Metastatic Liver Carcinoma in the Lung (tissue), 2 donors: ENCODE measurements around a stretch of chr1.

DNA sequence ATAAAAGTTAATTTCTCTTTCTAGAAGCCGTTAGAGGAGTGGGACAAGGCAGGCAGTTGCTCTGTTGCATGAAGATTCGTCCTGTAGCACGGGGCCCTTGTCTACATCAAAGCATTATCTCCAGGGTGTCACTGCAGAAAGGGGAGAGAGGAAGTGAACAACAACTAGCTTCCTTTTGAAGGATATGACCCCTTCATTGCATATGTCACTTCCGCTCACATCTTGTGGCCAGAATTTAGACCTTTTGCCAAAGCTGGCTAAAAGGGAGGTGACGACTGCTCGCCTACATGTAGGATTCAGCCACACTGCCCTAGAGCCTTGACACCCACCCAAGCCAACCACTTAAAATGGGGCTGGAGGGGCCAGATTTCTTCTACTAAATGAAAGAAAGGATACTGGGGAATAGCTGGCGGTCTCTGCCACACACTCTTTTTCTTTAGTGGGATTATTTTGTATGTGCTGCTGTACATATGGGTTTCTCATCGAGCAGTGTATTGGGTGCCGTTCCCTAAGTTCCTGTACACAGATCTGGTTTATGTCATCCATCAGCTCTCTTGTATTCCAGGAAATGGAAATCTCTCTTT, 26.8 kb upstream of the NID1 start:
- PRO-cap, 2 experiments, result no peak in any of the 2 experiments

DNA sequence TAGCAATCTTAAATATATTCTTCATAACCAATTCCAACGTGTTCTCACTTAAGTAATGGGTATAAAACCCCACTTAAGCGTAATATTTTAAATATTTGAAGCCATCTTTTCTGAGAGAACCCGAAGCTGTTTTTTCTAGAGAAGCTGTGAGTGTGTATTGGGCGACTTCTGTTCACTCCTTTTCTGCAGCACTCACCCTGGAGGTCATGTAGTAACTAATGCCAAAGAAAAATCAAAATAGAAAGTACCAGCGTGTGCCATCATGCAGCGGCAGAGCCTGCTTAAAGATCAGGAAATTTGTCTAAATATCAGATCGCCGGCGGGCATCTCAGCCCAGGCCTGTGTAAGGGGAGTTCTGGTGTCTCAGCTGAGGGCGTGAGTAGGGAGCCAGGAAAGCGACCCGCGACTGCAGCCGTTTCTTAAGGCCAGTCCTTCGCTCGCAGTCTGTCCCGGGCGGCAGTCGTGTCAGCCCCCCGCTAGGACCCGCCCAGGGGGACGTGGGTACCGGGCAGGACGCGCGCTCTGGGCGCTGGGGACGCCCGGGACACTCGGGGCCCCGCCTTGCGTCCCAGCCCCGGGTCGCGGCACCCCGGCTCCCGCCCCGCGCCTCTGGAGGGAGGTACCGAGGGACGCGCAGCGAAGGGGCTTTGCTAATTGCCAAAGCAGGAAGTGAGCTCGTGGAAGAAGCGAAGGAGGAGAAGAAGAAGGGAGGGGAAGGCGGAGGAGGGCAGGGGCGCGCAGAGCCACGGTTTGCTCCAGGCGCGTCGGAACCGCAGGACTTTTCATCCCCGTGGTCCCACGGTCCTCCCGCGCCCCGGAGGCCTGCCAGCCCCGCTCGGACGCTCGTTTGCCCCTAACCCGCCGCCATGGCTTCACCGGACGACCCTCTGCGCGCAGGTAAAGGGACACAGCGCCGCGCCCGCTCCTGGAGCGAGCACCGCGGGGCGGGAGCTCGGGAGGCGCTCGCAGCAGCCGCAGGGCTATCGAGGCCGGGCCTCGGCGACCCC, 981 bp downstream of the EDARADD start:
- PRO-cap, 2 experiments, result peak in 2 of 2 experiments; most common plus-strand start position 606 of the sequence (in 1); most common minus-strand start position 611 of the sequence (in 1)

- PRO-cap, 2 experiments, result no peak in any of the 2 experiments
Observed at GRCh38 chr1:236517309-236517740, 6.5 kb upstream of the LGALS8 start.

GRCh38 chr1:236717804-236718069, 31.4 kb downstream of the ACTN2 start:
- PRO-cap, 2 experiments, result no peak in any of the 2 experiments

DNA sequence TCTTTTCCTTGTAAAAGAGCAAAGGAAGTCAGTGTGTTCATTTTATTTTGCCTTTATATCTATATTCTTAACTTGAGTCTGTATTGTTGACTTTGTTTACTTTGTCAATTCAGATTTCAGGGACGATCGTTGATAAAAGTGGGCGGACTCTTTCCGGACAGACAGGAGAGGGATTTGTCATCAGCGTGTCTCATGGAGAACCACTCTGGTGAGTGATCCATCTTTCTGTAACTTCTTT, 21.2 kb downstream of the MTR start:
- PRO-cap, 2 experiments, result no peak in any of the 2 experiments

- PRO-cap, 2 experiments, result no peak in any of the 2 experiments
Observed at GRCh38 chr1:236978698-236979148, 25.5 kb downstream of the MT1HL1 start.

- PRO-cap, 2 experiments, result no peak in any of the 2 experiments
Observed at GRCh38 chr1:236998524-236998855, 5.8 kb downstream of the MT1HL1 start.

DNA sequence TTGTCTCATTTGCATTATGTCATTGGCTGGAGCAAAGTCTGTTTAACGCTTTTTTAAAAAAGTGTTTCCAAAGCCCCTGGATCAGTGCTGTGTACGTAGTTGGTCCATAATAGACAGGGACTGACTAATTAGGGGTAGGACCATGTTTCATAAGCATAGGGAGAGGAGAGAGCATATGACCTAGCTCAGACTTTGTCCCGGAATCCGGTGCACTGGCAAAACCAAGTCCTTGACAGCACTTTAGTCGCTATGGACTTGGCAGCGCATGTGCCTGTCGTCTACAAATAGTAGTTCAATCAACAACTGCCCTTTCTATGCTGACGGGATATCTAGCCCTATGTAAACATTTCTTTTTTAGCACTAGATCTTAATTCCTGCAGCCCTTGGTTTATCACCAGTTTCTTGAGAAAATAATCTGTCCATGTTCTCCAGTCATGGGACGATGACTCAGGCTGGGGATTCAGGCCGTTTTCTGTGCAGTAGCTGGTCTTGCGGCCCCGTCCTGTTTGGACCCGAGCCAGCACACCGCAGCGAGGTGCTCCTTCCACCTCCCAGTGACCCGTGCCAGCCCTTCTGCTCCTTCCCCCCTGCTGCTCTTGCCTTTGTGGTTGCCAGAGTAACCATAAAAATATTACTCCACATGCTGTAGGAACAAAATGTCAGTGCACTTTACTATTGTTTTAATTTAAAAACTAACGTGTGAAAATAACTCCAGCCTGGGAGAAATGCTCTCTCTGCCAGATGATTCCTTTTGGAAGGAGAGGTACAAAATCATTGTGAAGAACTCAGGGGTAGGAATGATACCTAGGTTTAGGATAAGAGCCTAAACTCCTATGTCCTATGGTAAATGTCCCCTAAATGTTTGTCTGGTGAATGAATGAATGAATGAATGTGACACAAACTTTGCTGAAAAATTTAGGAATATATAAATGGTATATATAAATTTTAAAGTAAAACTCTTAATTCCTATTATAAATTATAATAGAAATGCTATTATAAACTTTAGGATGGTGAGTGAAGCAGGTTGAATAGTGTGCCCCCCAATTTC, 8.7 kb upstream of the MT1HL1 start:
- PRO-cap, 2 experiments, result no peak in any of the 2 experiments

- PRO-cap, 2 experiments, result no peak in any of the 2 experiments
Observed at GRCh38 chr1:237602991-237603572, 287.6 kb downstream of the ZP4 start.

- PRO-cap, 2 experiments, result no peak in any of the 2 experiments
Observed at GRCh38 chr1:237716783-237717365, 173.8 kb downstream of the ZP4 start.

DNA sequence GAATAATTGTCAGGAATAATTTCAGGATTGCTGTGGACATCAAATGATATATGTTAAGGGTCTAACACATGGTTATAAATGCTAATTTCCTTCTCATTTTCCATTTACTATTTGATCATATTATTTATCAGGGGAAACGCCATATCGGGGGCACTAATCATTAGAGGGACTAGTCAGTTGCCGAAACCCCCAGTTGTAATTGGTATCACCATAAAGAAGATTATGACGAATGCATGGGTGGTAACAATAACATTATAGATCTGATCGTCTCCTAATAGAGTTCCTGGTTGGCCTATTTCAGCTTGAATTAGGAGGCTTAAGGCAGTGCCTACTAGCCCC, 49.9 kb upstream of the ZP4 start:
- PRO-cap, 2 experiments, result no peak in any of the 2 experiments

DNA sequence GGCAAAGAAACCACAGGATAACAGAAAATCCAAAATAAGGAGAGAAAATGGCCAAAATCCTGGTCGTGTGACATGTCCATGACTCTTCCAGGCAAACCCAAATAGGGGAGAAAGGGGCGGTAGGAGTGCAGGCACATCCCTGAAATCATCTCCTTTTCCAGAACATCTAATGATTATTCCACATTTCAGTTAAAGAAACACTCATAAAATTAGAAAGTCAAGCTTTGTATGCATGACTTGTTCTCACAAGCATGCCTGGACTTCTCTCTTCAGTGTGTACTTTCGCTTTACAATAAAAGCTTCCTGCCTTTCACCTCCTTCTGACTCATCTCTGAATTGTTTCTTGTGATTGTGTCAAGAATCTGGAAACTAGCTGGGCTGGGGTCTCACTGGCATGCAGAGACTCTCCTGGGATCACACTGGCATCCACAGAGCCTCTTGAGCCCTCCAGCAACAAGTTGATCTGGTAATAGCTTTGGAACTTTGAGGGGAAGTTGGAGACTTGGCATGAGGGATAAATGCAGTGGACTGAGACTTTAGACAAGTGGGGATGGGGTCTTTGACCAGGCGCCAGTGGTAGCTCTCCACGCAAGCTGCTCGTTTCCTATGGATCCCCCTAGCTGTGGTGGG, 171.5 kb upstream of the ZP4 start:
- PRO-cap, 2 experiments, result no peak in any of the 2 experiments

GRCh38 chr1:239730240-239730816, 344.0 kb downstream of the CHRM3 start:
- PRO-cap, 2 experiments, result no peak in any of the 2 experiments

GRCh38 chr1:239814002-239814969, 277.4 kb upstream of the FMN2 start:
- PRO-cap, 2 experiments, result no peak in any of the 2 experiments

- PRO-cap, 2 experiments, result no peak in any of the 2 experiments
Observed at GRCh38 chr1:240492734-240493613, 119.0 kb downstream of the GREM2 start.

- PRO-cap, 2 experiments, result no peak in any of the 2 experiments
Observed at GRCh38 chr1:240763244-240763645, 151.3 kb upstream of the GREM2 start.

DNA sequence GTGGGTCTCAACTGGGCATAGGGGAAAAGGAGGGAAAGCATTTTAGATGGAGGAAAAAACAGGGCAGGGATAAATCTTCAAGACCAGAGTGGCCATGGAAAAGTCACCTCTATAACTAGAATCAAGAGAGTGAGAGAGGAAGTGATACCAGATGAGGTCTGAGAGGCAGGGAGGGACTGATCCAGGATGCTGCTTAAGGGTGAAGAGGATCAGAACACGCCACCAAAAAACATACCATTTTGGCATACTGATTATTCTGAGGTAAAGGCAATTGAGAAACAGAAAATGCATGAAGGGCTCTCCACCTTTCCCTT, 268.9 kb downstream of the RGS7 start:
- PRO-cap, 2 experiments, result no peak in any of the 2 experiments

DNA sequence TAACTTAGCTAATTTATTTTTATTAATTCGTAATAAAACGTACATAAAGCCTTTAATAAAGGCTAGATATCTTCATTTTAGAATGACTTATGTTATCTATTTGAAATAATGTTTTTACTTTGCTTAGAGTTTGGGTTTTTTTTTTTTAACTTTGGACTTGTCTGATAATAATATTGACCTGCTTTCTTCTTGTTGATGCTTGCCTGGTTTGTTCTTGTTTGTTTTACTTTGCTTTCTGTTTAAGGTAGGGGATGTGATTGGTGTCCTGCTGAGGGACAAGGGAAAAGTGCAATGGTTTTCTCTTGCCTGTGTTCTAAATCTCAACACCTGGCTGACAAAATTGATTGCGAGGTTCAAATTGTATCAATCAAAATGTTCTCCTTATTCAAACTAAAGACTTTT, 2.1 kb upstream of the FH start:
- PRO-cap, 2 experiments, result no peak in any of the 2 experiments

DNA sequence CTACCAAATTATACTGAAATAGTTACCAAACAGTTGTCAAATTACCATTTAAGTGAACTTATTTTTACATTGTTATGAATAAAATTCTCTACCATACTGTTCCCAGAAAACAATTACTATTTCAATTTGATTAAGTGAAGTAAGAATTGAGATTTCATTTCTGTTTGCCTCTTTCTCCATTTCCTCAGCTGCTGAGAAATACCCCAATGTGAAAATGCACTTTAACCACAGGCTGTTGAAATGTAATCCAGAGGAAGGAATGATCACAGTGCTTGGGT, 28.2 kb downstream of the KMO start:
- PRO-cap, 2 experiments, result no peak in any of the 2 experiments

GRCh38 chr1:241591309-241591823, 48.8 kb downstream of the CHML start:
- PRO-cap, 2 experiments, result no peak in any of the 2 experiments